Parotid gland (tissue), 1 donor: ENCODE measurements around the genes PPBP and THAP6.

GRCh38 chr4:71602650-71603066 lies 181.2 kb downstream of the GC start:
- PRO-cap, result no peak

- PRO-cap, result no peak
Observed at GRCh38 chr4:71833289-71833695, 49.4 kb upstream of the GC start.

GRCh38 chr4:72311906-72312547 lies 257.0 kb downstream of the ADAMTS3 start:
- PRO-cap, result no peak

DNA sequence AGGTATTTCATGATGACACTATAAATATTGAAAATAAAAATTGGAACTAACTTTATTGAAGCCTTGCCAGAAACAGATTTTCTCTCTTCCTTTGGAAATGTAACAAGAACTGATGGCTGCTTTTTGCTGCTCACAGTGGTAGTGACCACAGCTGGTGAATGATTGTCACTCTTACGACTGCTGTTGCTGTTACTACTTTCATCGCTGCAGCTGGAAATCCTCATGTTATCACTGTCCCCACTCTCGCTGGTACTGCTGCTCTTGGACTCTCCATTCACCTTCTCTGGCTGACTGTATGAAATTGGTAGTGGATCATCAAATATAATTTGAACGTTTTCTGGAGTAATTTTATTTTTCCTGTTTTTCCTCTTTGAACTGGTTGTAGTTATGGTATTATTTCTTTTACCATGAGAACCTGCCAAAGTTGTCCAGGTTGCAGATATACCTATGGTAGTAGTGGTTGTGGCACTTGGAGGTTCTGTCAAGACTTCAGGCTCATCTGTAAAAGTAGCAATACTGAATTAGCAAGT lies 28.6 kb upstream of the COX18 start:
- PRO-cap, result no peak

DNA sequence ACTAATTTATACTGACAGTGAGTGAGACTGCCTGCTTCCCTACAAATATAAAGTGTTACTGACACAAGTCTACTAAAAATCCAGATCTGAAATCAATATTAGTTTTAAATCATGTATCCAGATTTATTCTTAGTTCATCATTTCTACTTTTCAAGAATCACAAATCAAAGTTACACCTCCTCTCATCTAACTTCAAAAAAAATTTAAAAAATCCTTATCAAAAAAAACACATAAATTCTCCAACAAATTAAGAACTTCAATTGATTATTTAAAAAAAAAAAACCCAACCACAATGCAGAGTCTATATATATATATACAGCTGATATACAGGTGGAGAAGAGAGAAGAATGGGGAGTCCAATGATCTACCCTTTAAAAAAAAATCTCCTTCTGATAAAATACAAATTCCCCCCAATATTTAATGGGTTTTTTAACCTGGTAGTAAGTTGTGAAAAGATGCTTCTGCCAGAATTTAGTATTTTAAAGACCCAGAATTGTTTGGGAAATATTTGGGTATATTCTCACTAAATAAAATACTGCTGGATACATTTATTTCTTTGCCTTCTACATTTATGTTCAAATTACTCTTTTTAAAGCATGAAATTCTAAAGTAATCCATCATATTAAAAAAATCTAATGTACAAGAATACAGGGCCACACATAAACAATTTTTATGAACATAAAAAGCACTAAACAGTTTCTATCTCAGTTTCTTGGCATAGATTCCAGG lies 29.1 kb downstream of the ANKRD17 start:
- PRO-cap, result no peak

- PRO-cap, result no peak
Observed at GRCh38 chr4:73589872-73591215, 29.9 kb downstream of the RASSF6 start.

- PRO-cap, result no peak
Observed at GRCh38 chr4:73614220-73614977, 5.8 kb downstream of the RASSF6 start.

DNA sequence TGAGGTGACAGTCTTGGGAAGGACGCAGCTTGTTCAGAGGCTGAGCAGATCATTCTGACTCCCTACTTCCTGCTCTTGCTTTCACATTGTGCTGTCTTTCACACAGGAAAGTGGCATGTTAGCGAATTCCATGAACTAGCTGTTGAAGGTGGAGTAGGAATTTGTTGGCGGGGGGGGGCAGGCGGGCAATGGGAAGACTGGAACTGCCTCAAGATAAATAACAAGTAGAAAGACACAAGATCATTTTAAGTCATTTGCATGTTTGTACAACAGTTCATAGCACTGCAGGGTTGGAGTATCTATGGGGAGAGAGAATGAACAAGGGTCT lies 2.4 kb downstream of the PF4V1 start:
- PRO-cap, result no peak

- PRO-cap, result no peak
Observed at GRCh38 chr4:73987922-73988566, at the start of gene PPBP. TSS of gene PPBP (minus strand) at chr4:73988190.

DNA sequence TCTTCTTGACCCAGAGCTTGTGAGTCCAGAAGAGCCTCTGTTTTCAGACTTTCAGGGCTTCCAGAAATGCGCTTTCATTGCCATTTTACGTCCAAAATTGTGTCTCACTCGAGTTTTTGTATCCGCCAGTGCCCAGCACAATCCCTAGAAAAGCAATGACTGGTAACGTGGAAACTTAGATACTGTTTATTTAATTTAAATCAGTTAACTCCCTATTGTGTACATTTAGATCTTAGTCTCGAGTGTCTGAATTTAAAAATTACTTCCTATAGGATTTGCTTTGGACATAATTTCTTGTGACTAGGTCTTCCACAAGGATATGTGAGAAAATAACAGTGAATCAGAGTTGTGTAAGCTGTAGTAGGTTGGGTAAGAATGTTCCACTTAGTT lies 1.0 kb downstream of the MTHFD2L start:
- PRO-cap, result no peak

- PRO-cap, result no peak
Observed at GRCh38 chr4:74166444-74167590, 8.9 kb downstream of the MTHFD2L start.

DNA sequence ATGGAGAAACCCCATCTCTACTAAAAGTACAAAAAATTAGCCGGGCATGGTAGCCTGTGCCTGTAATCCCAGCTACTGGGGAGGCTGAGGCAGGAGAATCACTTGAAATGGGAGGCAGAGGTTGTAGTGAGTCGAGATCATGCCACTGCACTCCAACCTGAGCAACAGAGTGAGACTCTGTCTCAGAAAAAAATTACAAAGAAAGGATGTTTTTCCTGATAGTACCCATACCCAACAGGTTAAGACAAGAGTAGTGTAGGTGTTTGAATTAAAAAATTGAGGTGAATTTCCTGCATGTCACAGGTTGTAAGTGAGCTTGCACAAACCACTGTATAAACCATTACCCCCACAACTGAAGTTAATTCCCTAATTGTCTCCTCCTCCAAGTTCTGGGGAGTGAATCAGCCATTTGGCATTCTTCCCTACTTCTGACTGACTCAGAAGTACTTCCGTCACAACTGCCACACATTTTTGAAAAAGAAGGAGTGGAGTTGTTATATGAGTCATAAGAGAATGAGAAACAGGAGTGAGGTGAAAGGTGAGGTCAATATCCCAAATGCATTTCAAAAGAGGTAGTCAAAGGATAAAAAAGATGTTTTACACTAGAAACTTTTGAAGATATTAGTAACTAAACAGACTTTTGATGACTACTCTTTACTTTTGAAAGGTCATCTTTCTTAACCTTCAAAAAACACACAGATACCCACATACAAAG lies 134.6 kb downstream of the BTC start:
- PRO-cap, result no peak

GRCh38 chr4:74755369-74756063 lies 38.8 kb downstream of the BTC start:
- PRO-cap, result no peak

- PRO-cap, result no peak
Observed at GRCh38 chr4:74886496-74887029, 46.4 kb upstream of the PARM1 start.

GRCh38 chr4:75514145-75515267 lies at the start of gene THAP6:
TSS of gene THAP6 (plus strand) at chr4:75514473.
- PRO-cap, result bidirectional peak, plus-strand start at chr4:75514448, minus-strand start at chr4:75514392; unidirectional peak, minus-strand start at chr4:75514648

DNA sequence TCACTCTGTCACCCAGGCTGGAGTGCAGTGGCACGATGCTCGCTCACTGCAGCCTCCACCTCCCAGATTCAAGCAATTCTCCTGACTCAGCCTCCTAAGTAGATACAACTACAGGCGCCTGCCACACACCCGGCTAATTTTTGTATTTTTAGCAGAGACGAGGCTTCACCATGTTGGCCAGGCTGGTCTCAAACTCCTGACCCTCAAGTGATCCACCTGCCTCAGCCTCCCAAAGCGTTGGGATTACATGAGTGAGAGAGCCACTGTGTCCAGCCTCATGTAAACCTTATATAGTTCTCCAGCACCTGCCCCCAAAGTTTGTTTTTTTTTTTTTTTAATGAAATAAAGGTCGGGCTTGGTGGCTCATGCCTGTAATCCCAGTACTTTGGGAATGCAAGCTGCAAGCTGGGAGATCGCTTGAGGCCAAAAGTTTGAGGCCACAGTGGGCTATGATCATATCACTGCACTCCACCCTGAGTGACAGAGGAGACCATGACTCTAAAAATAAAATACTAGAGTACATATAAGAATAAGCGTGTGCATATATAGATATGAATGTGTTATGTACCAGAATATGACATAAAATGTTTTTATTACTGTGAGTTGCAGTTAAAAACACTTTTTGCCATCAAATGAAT lies 11.9 kb downstream of the G3BP2 start:
- PRO-cap, result no peak

DNA sequence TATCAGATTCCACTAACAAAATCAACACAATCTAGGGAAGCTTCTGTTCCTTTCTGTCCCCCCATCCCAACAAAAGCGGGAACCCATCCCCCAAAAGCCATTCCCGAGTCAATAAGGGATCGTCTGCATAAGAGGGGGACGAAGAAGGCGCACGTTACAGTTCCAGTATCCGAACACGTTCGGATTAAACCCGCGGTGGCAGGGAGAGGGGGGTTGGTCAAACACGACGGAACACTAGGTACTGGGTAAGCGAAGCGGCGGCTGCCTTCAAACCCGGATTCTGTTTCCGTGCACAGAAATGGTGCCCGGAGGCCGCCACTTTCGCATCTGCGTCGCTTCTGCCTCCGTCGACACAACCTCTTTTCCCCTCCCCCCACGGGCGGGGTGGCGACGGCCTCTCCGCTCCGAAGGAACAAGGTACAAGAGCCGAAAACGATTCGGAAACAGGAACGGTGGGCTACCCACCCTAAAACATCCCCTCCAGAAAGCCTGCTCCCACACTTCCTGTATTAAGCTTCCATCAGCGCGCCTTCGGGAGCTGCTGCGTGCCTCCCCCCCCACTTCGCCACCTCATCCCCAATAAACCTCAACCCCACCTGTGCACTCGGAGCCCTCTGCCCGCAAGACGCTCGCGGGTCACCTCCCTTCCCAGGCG lies 736 bp downstream of the G3BP2 start:
- PRO-cap, result unidirectional peak, minus-strand start at position 511 of the sequence

DNA sequence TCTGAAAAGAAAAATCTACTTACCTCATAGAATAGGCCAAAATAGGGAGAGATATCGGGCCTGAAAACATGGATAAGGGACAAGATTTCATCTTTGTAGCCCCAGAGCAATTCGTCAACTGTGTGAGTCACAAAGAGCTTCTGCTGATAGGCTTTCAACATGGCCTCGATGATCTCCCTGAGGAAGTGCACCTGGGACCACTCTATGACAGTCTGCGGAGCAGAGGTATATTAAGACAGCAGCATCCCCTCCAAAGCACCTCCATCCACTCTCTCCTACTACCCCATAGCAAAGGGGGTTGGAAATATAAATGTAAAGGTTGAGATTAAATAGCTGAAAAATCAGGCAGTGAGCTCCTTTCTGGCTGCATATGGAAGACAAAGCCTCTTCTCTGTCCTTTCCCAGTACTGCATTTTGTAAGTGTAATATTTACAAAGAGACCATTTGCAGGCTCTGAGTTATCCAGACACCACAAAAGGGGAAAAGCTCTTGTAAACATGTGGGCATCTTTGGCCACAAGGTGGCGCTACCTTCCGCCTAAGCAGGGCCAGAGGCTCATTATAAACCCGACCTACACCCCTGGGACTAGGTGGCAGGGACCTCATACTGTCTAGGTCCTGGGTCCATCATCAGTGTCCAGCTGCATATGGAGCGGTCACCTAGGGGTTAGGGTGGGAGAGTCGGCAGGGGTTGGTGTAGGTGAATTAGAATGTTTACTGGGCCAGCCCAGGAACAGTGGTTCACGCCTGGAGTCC lies 31.5 kb upstream of the NUP54 start:
- PRO-cap, result no peak

DNA sequence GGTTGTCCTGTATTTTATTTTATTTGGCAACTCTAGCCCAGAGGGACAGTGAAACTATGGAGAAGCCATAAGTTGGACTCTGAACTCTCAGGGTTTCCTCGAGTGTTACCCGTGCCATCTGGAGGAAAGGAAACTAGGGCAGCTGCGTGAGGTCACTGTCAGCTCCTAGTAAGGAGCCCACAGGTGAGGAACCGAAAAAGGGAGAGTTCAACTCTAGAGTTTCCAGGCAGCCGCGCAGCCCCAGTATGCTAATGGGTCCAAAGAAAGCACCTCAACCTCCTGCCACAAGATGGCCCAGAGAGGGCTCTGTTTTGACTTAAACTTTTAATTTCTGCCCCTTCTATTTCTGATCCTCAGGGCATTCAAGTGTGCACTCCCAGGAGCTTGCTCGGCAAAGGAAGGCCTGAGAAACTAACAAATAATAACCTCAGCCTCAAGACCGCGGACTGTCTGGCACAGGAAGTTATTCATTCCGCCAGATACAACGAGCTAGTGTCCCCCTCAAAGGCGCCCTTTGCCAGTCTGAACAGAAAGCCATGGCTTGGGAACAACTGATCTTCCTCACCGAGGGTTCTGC lies 13.9 kb downstream of the SCARB2 start:
- PRO-cap, result no peak

DNA sequence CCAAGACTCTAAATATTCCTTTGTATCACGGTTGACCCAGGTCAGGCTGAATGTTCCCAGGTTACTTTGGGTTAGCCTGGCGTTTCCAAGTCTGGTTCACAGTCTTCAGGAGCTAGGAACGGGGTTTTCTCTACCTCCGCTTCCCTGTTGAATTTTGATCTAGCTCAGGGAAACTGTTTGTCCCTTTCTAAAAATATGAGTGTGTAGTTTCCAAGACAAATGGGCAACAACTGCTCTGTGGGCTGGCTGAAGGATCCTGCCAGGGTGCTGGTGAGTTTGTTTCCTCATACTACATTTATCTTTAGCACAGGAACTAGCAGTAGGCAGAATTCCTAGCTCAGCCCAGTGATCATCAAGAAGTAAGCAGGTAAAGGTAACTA lies 13.3 kb upstream of the FAM47E start:
- PRO-cap, result no peak